ENCODE data around the gene MPP7.

GRCh38 chr10:27063513-27064430 lies 36.5 kb downstream of the ANKRD26 start:
- PRO-cap, 3 experiments, result no peak in any of the 3 experiments
- RAMPAGE, long total RNA, result no peak

GRCh38 chr10:27154186-27154274 lies 154 bp downstream of the YME1L1 start:
- PRO-cap, 3 experiments, result no peak in any of the 3 experiments
- RAMPAGE, long total RNA, result no peak

- PRO-cap, 3 experiments, result no peak in any of the 3 experiments
- RAMPAGE, long total RNA, result no peak
Measured at GRCh38 chr10:27327328-27327694, 86.7 kb upstream of the ACBD5 start.

GRCh38 chr10:27742716-27743762 lies 2.6 kb downstream of the MKX start:
- PRO-cap, 3 experiments, result no peak in any of the 3 experiments
- RAMPAGE, long total RNA, result no peak

GRCh38 chr10:27744366-27745348 lies 962 bp downstream of the MKX start:
- PRO-cap, 3 experiments, result no peak in any of the 3 experiments
- RAMPAGE, long total RNA, result no peak

DNA sequence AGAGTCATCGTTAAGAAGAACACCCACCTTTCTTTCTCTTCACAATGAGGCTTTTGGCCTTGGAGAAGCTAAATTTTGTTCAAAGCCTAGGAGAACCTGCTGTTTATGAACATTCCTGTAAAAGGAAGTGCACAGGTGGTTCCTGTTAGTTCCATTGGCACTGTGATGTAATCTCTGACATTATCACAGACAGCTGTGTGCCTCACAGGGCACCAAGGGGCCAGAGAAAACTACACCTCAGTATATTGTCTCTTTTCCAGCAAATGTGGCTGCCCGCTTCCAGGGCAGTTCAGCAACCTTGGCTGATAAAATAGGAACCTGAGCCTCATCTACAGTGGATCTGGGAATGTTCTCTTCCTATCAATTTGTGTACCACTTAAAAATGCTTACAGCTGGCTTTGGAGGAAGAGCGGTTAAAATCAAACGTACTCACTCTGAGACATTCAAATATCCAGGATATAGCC lies 20.8 kb downstream of the MPP7 start:
- PRO-cap, 3 experiments, result no peak in any of the 3 experiments
- RAMPAGE, long total RNA, result no peak

DNA sequence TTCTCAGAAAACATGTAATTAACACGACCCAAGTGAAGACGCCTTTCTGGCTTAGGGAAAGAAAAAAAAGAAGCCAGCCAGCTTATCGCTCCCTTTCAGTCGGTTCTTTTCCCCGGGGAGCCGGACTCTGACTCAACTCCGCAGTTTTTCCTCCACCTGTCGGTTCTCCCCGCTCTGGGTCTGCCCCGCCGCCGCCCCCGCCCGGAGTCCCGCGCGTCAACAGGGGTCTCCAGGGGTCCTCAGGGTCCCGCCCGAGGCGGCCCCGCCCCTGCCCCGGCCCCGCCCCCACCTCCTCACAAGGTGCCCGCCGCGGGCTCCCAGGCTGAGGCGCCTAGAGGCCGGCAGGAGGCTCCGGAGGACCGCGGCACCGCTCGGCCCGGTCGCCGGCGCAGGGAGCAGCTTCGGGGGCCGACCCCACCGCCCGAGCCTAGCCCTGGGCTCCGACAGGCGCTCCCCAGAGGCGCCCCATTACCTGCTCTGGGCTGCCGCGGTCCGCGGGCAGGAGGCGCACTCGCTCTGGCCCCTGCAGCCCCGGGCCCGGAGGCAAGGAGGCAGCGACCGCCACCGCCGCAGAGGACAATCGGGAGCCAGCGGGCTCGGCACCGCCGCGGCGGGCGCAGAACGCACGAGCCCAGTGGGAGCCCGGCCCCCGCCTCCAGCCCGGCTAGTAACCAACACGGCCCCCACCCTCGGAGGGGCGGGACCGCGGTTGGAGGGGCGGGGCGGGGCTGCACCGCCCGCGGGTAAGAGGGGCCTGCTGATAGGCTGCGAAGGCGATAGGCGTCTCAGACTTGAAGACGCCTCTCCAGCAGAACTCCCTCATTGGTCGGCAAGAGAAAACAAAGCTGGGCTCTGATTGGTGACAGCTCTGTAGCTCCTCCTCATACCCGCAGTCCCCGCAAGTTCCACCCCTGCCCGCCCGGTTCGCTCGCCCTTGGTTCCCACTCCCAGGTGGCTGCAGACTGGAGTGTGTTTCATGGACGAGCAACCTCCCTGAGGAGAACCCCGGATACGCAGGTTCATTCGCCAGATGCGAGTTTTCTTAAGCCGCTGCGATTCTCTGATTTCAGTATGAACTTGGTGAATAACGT lies at the start of gene MPP7:
MPP7 (minus strand) TSS at position 676 of the 1,091 bp plus-strand sequence.
- PRO-cap, 3 experiments, result peak in 3 of 3 experiments; most common plus-strand start position 944 of the sequence (in 3); most common minus-strand start position 177 of the sequence (in 1)
- RAMPAGE, long total RNA, result no peak

GRCh38 chr10:28549778-28550277 lies 16.9 kb downstream of the WAC start:
- PRO-cap, 3 experiments, result no peak in any of the 3 experiments
- RAMPAGE, long total RNA, result no peak

DNA sequence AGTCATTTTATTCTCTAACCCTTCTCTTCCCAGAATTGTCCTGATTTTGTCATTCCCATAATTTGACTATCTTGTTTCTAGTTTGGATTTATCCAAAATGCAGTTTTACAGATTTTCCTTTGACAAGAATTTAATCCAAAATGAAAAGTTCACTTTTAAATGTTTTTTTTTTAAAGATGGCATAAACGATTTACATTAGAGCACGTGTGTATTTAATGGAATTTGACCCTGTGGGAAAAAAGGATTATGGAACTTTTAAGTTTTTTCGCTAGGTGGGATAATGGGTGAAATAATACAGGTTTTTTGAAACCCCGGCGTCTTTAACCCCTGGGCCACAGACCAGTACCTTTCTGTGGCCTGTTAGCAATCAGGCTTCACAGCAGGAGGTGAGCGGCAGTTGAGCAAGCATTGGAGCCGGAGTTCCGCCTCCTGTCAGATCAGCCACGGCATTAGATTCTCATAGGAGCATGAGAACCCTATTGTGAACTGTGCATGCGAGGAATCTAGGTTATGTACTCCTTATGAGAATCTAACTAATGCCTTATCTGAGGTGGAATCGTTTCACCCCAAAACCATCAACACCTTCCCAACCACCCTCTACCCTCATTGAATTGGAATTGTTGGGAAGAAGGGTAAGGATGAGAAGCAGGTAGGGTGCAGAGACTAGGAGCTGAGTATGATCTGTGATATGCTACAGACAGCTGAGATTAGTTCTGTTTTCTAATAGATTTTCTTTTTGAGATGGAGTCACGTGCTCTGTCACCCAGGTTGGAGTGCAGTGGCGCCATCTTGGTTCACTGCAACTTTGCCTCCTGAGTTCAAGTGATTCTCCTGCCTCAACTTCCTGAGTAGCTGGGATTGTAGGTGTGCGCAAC lies 28.7 kb downstream of the WAC start:
- PRO-cap, 3 experiments, result no peak in any of the 3 experiments
- RAMPAGE, long total RNA, result no peak

DNA sequence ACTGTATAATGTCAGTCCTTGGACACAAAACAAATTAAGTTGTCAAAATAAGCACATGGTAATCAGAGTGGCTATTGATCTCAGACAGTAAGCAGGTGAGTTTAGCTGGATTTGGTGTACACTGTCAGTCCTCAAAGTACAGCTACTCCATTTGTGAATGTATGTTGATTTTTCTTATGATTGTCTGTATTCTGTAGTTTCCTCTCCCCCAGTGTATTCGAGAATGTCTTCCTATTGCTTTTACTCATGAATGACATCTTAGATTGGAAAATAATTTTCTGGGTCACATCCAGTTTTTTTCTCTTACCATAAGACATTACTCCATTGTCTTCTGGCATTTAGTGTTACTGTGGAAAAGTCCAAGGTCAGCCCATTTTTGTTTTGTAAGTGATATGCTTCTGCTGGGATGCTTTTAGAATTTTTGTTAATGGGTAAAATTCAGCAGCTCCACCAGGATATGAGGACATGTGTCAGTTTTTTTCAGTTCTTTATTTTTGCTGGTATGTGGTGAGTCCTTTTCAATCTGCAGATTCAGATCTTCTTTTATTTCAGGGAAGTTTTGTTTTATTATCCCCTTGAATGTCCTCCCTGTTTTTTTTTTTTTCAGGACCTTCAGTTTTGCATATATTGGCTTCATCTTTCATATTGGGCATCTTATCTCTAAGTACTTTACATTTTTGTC lies 33.6 kb downstream of the WAC start:
- PRO-cap, 3 experiments, result no peak in any of the 3 experiments
- RAMPAGE, long total RNA, result no peak

DNA sequence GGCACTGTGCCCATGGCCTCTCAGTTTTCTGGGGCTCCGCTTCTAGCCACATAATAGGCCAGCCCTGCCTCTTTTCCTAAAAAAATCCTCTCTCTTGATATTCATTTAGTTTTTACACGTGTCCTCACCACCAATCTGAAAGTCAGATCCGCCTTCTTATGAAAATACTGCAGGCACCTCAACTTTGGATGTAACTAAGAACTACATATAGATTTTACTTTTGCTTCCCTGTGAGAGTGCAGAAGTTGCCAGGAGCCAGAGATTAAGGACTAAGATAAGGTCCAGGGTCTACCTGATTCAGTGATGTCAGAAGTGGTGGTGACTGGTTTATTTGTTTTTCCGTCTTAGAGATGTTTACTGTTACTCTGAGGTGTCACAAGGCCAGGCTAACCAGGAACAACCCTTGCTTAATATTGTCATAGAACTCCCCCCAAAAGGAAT lies 7.8 kb downstream of the BAMBI start:
- PRO-cap, 3 experiments, result no peak in any of the 3 experiments
- RAMPAGE, long total RNA, result no peak

GRCh38 chr10:28710321-28710899 lies 33.1 kb downstream of the BAMBI start:
- PRO-cap, 3 experiments, result no peak in any of the 3 experiments
- RAMPAGE, long total RNA, result no peak

GRCh38 chr10:28896113-28896375 lies 218.7 kb downstream of the BAMBI start:
- PRO-cap, 3 experiments, result no peak in any of the 3 experiments
- RAMPAGE, long total RNA, result no peak

DNA sequence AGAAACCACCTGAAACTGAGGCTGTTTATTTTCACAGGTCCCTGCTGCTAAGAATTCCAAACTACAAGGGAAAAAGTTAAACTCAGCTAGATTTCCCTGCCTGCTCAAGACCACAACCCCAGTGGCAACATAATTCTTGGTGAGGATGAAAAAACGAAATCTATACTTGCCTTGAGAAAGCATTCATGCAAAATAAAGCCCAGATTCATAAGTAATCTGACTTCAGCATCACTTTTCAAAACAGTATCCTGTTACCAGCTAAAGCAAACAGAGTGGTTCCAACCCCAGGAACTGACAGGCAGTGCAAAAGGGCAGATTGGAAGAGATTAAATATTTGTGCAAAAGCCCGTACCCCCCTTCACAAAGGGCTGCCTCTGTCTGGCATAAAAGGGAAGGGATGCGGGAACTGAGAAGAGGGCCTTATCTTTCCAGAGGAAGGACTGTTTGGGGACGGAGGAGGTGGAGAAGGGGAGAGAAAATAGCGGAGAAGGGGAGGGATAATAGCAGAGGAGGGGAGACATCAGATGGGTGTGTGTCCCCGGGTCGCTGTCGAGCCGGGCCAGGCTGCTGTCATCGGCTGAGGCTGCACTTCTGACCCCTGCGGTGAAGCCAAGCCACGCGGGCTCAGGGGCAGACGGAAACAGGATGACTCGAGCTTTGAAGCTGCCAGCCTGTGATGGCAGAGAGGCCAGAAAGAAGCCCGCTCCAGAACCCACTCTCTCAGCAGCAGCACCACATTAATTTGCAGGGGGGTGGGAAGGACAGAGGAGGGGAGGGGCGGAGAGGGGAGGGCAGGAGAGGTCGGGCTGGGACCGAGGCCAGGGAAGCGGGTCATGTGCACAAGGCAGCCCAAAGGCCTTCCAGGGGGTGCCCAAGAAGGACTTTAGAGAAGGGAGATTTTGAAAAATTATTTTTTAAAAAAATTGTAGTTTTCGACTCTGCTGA lies 29.5 kb downstream of the LYZL1 start:
- PRO-cap, 3 experiments, result no peak in any of the 3 experiments
- RAMPAGE, long total RNA, result no peak

DNA sequence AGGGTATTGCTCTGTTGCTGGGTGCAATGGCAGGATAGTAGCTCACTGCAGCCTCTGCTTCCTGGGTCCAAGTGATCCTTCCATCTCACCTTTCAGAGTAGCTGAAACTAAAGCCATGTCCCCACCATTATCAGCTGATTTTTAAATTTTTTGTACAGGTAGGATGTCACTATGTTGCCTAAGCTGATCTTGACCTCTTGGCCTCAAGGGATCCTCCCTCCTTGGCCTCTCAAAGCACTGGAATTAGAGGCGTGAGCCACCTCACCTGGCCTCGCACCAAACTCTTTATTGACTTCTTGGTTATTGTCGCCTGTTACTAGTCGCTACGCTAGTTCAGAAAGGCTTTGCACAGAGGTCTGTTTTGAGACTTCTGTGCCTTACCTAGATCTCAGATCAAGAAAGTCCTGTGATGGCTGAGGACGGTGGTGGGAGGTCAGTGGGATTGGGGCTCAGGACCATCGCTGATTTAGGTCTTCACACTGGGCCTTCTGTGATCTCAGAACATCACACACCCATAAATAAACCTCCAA lies 164.3 kb downstream of the LYZL1 start:
- PRO-cap, 3 experiments, result no peak in any of the 3 experiments
- RAMPAGE, long total RNA, result no peak

DNA sequence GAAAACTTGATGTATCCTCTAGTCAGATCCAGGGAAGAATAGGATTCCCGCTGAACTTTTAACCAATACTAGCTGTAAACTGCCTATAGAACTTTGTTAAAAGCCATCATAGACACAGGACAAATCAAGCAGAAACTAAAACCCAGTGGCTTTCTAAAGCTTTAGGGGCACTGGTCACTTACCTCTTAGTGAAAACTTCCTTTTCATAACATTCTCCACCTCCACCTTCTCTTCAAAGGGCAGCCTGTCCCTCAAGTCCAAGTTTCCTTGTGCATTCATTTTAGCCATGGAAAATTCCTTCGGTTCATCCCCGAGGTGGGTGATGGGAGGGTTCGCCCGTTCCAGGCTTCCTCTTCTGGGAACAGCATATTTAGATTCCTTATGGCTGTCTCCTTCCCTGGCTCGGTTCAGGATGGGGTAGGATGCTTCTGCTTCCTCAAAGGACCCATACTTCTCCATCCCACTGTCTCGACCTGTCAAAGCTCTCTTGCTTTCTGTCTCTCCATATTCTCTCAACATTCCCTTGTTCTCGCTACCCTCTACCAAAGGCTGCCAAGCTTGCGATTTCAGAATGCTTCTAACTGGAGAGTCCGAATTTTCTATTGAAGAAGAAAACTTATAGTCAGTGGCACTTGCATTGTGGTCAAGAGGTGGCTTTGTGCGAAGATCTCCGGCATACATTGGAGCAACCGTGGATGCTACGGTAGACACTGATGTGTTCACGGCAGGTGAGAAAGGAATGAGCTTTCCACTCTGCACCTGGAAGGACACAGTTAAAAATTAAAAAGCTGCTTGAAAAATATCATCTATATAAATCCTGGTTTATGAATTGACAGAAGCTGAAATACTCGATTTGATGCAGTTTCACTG lies 111.3 kb downstream of the SVIL start:
- PRO-cap, 3 experiments, result no peak in any of the 3 experiments
- RAMPAGE, long total RNA, result no peak

GRCh38 chr10:29619003-29619866 lies 15.5 kb downstream of the SVIL start:
- PRO-cap, 3 experiments, result no peak in any of the 3 experiments
- RAMPAGE, long total RNA, result no peak

- PRO-cap, 3 experiments, result no peak in any of the 3 experiments
- RAMPAGE, long total RNA, result no peak
Measured at GRCh38 chr10:29795341-29795842, 160.6 kb upstream of the SVIL start.

DNA sequence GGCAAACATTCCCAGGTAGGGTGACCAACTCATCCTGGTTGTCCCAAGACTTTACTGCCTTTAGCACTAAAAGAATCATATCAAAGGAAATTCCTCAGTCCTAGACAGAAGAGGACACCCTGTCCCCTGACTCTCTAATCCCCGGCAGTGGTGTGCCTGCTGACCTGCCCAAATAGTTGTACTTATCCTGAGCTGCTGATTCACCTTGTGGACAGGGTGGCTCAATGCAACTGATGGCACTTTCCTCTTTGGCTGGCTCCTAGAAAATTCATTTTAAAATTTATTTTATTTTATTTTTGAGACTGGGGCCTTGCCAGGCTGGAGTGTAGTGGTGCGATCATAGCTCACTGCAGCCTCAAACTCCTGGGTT lies 111.7 kb downstream of the JCAD start:
- PRO-cap, 3 experiments, result no peak in any of the 3 experiments
- RAMPAGE, long total RNA, result no peak

- PRO-cap, 3 experiments, result no peak in any of the 3 experiments
- RAMPAGE, long total RNA, result no peak
Measured at GRCh38 chr10:29994693-29995406, 64.5 kb downstream of the JCAD start.

All from cerebellum (tissue), 5 donors.